Measurements from ENCODE around the genes MRPL51, COPS7A and MLF2.

GRCh38 chr12:6225620-6226464 lies 25.6 kb downstream of the CD9 start:
- CAGE, long polyA plus RNA: no peak
- RRBS: no CpG with 5 or more reads among the region's 14 CpGs

- CAGE, long polyA plus RNA: no peak
- RRBS: no CpG with 5 or more reads among the region's 10 CpGs
These were observed 11.4 kb downstream of the TNFRSF1A start for GRCh38 chr12:6330362-6330932.

GRCh38 chr12:6363172-6364341 lies 11.8 kb downstream of the SCNN1A start:
- CAGE, long polyA plus RNA: no peak
- RRBS: 26% methylated on average over 20 of the region's 78 CpGs

- CAGE, long polyA plus RNA: no peak
- RRBS: no CpG with 5 or more reads among the region's 4 CpGs
These were observed 753 bp upstream of the CD27 start for GRCh38 chr12:6444027-6444376.

- CAGE, long polyA plus RNA: no peak
- RRBS: no CpG with 5 or more reads among the region's 3 CpGs
These were observed 709 bp downstream of the VAMP1 start for GRCh38 chr12:6469830-6470105.

- CAGE, long polyA plus RNA: start-site peak on the minus strand at chr12:6493241-6493295, 417 and 426 reads in 2 replicates
- RRBS: no CpG with 5 or more reads among the region's 25 CpGs
These were observed at the start of gene MRPL51 for GRCh38 chr12:6493131-6493503. Gene MRPL51, minus strand, starts transcription at chr12:6493262.

- CAGE, long polyA plus RNA: no peak
- RRBS: no CpG with 5 or more reads among the region's 4 CpGs
These were observed 6.4 kb downstream of the NCAPD2 start for GRCh38 chr12:6500128-6500935.

DNA sequence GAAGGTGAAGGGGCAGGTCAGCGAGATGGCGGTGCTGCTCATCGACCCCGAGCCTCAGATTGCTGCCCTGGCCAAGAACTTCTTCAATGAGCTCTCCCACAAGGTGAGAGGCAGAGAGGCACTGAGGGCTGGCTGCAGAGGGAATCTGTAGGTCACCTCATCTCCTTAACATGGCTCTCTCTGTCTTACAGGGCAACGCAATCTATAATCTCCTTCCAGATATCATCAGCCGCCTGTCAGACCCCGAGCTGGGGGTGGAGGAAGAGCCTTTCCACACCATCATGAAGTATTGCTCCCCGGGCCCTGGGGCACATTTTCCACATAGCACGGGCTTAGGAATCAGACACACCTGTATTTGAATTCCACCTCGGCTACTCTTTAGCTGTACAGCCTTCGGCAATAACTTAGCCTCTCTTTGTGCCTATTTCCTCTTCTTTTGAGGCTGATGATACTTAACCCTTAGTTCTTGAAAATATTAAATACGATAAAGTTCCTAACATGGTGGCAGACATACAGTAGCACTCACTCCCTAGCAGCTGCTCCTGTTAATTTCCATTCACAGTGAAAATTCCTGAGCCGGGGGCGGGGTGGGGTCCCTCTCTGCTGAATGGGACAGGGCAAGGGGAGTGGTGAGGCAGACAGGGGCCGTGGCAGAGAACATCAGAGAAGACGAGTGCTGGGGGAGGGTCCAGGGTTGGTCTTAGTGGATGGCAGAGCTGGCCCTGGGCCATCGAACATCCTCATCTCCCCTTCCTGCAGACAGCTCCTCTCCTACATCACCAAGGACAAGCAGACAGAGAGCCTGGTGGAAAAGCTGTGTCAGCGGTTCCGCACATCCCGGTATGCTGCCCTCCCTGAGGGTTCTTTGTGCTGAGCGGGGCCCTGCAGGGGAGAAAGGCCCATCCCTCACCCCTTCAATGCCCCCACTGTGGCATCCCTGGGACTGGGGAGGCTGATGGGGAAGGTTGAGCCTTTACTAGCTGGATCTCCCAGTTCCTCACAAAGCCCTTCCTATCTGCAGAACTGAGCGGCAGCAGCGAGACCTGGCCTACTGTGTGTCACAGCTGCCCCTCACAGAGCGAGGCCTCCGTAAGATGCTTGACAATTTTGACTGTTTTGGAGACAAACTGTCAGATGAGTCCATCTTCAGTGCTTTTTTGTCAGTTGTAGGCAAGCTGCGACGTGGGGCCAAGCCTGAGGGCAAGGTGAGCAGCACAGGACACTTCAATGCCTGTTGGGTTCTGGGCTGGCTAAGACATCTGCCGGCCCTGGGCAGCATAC lies 5.1 kb upstream of the GAPDH start:
- CAGE, long polyA plus RNA: no peak
- RRBS: no CpG with 5 or more reads among the region's 28 CpGs

DNA sequence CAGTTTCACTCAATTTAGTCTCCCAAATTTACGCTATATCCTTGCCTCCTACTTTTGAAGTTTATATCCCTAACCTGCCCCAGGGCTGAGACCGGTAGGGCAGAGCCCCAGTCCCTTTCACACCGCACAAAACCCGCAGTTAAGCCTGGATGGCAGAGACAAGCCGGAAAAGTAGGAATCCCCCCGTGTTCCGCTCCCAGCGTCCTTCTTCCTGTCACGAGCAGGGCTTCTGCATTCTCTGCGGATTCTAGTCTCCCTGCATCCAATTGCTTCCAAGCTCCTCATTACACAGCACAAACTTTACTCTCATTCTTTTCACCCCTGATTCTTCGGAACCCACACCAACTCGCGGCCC lies 1.0 kb downstream of the IFFO1 start:
- CAGE, long polyA plus RNA: no peak
- RRBS: 7% methylated on average over 4 of the region's 13 CpGs

DNA sequence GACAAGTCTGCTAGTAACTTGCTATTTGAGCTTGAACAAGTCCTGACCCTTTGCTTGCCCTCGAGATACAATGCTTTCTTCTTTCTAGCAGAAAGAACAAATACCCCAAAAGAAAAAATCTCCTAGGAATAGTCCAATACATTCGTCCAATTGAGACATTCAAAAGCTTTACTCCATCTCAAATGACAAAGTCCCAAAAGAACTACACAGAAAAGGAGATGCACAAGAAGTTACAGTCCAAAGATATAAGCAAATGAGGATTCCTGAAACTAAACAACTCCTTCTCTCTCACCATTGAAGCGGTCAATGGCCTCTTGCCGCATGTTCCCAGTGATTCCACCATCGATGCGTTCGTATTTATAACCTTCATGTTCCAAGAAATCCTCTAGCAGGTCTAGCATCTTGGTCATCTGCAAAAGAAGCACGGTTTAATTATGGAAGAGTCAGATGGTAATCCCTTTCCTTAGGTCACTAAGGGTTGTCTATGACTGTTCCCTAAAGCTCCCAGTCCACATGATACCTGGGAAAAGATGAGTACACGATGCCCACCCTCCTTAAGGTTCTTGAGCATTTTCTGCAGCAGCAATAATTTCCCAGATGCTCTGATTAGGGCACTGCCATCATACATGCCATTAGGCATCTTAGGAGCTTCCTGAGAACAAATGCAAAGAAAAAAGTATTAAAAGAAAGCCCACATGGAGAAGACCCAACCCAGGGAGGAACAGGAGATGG lies 15.8 kb downstream of the CHD4 start:
- CAGE, long polyA plus RNA: start-site peak on the minus strand centred at position 550 of the sequence, 11 bp wide, 390 and 257 reads in 2 replicates
- RRBS: no CpG with 5 or more reads among the region's 9 CpGs

GRCh38 chr12:6602449-6603679 lies 4.3 kb downstream of the CHD4 start:
- CAGE, long polyA plus RNA: no peak
- RRBS: no CpG with 5 or more reads among the region's 10 CpGs

- CAGE, long polyA plus RNA: no peak
- RRBS: no CpG with 5 or more reads among the region's 13 CpGs
These were observed 7.1 kb upstream of the COPS7A start for GRCh38 chr12:6716559-6717242.

- CAGE, long polyA plus RNA: start-site peak on the plus strand at chr12:6724045-6724168, 567 and 513 reads in 2 replicates
- RRBS: 2% methylated on average over 4 of the region's 51 CpGs
These were observed at the start of gene COPS7A for GRCh38 chr12:6723382-6724429. Gene COPS7A, plus strand, starts transcription at chr12:6724046.

- CAGE, long polyA plus RNA: start-site peak on the minus strand at chr12:6752957-6753121, 1,667 and 1,725 reads in 2 replicates
- RRBS: 3% methylated on average over 27 of the region's 62 CpGs
These were observed at the start of gene MLF2 for GRCh38 chr12:6752256-6753325. Gene MLF2, minus strand, starts transcription at chr12:6753141.

- CAGE, long polyA plus RNA: no peak
- RRBS: no CpG with 5 or more reads among the region's 22 CpGs
These were observed 2.5 kb downstream of the LAG3 start for GRCh38 chr12:6774528-6775507.

DNA sequence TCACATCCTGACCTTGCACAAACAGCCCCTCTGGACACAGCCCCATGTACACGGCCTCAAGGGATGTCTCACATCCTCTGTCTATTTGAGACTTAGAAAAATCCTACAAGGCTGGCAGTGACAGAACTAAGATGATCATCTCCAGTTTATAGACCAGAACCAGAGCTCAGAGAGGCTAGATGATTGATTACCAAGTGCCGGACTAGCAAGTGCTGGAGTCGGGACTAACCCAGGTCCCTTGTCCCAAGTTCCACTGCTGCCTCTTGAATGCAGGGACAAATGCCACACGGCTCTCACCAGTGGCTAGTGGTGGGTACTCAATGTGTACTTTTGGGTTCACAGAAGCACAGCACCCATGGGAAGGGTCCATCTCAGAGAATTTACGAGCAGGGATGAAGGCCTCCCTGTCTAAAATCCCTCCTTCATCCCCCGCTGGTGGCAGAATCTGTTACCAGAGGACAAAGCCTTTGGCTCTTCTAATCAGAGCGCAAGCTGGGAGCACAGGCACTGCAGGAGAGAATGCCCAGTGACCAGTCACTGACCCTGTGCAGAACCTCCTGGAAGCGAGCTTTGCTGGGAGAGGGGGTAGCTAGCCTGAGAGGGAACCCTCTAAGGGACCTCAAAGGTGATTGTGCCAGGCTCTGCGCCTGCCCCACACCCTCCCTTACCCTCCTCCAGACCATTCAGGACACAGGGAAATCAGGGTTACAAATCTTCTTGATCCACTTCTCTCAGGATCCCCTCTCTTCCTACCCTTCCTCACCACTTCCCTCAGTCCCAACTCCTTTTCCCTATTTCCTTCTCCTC lies 1.6 kb upstream of the GPR162 start:
- CAGE, long polyA plus RNA: no peak
- RRBS: no CpG with 5 or more reads among the region's 9 CpGs

DNA sequence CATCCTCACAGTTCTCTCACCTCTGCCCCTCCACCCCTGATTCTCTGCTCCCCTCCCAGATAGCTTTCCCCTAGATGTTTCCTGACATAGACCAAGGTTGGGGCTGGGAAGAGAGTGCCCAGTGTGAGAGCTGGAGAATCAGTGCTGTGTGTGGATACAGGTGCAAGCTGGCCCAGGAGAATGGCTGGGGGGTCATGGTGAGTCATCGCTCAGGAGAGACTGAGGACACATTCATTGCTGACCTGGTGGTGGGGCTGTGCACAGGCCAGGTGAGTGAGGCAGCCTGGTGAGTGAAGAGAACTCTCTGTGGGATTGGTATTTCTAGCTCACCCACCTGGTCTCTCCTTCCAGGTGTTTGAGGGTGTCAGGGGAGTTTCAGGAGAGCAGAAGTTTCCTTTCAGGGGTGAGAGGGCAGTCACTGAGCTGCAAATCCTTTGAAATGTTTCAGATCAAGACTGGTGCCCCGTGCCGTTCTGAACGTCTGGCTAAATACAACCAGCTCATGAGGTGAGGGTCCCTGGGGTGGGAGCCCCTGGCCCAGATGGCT lies 5.8 kb upstream of the ATN1 start:
- CAGE, long polyA plus RNA: no peak
- RRBS: no CpG with 5 or more reads among the region's 4 CpGs

GRCh38 chr12:6935346-6936015 lies 7.7 kb downstream of the ATN1 start:
- CAGE, long polyA plus RNA: no peak
- RRBS: no CpG with 5 or more reads among the region's 12 CpGs

DNA sequence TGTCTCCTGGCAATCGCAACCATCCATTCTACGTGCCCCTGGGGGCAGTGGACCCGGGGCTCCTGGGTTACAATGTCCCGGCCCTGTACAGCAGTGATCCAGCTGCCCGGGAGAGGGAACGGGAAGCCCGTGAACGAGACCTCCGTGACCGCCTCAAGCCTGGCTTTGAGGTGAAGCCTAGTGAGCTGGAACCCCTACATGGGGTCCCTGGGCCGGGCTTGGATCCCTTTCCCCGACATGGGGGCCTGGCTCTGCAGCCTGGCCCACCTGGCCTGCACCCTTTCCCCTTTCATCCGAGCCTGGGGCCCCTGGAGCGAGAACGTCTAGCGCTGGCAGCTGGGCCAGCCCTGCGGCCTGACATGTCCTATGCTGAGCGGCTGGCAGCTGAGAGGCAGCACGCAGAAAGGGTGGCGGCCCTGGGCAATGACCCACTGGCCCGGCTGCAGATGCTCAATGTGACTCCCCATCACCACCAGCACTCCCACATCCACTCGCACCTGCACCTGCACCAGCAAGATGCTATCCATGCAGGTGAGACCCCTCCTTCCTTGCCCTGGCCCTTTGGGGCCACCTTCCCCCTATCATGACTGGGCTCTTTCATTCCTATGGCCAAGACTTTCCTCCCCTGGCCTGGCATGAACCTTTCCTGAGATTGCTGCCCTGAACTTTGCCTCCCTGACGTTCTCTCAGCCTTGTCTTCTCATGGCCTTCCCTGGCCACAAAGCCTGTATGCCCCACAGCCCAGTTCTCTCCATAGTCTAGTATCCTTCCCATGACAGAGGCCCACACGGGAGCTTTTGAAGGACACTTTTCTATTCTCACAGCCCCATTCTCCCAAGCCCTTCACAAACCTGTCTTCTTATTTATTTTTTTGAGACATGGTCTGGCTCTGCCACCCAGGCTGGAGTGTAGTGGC lies 4.9 kb upstream of the C12orf57 start:
- CAGE, long polyA plus RNA: no peak
- RRBS: 95% methylated on average over 3 of the region's 24 CpGs

GRCh38 chr12:6951870-6952619 lies 889 bp downstream of the PTPN6 start:
- CAGE, long polyA plus RNA: no peak
- RRBS: 76% methylated on average over 3 of the region's 22 CpGs

All from AG04450 (cell line).